UCH-1 (cell line): ENCODE results near the genes C17orf49 and SPEM1.

- RRBS = no CpG with 5 or more reads among the region's 6 CpGs
These were observed 2.3 kb downstream of the SLC13A5 start for GRCh38 chr17:6710836-6711384.

DNA sequence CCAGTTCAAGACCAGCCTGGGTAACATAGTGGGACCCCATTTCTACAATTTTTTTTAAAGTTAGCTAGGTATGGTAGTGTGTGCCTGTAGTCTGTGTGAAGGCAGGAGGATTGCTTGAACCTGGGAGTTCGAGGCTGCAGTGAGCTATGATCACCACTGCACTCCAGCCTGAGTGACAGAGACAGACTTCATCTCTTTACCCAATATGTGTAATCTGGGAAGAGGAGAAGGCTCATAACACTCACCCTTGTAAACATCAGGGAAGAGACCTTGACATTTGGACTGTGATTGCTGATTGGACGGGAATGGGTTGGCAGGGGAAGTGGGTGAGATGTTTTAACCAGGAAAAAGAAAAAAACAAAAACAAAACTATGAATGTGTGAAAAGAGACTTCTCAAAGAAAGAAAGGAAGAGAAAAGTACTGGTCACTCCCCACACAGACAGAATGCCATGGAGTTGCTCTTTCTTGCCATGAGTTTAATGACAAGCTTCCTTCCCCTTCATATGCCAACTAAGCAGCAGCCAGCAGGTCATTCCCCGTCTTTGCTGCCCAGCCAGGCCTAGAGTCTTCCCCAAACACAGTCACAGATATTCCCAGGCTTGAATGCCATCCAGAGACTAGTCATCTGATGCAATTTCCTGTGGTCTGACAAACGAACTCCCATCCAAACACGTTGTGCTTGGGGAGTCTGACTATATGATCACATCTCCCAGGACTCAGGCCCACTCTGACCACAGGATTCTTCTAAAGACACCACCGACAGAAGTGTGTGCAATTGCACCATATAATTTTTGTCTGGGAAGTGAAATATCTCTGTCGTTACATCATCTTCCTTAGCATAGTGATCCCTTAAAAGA is 3.6 kb upstream of the XAF1 start:
- RRBS = no CpG with 5 or more reads among the region's 7 CpGs

DNA sequence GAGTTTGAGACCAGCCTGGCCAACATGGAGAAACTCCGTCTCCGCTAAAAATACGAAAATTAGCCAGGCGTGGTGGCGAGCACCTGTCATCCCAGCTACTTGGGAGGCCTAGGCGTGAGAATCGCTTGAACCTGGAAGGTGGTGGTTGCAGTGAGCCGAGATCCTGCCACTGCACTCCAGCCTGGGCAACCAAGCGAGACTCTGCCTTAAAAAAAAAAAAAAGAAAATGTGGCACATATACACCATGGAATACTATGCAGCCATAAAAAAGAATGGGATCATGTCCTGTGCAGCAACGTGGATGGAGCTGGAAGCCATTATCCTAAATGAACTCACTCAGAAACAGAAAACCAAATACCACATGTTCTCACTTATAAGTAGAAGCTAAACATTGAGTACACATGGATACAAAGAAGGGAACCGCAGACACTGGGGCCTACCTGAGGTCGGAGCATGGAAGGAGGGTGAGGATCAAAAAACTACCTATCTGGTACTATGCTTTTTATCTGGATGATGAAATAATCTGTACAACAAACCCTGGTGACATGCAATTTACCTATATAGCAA is 1.1 kb upstream of the FBXO39 start:
- RRBS = no CpG with 5 or more reads among the region's 12 CpGs

DNA sequence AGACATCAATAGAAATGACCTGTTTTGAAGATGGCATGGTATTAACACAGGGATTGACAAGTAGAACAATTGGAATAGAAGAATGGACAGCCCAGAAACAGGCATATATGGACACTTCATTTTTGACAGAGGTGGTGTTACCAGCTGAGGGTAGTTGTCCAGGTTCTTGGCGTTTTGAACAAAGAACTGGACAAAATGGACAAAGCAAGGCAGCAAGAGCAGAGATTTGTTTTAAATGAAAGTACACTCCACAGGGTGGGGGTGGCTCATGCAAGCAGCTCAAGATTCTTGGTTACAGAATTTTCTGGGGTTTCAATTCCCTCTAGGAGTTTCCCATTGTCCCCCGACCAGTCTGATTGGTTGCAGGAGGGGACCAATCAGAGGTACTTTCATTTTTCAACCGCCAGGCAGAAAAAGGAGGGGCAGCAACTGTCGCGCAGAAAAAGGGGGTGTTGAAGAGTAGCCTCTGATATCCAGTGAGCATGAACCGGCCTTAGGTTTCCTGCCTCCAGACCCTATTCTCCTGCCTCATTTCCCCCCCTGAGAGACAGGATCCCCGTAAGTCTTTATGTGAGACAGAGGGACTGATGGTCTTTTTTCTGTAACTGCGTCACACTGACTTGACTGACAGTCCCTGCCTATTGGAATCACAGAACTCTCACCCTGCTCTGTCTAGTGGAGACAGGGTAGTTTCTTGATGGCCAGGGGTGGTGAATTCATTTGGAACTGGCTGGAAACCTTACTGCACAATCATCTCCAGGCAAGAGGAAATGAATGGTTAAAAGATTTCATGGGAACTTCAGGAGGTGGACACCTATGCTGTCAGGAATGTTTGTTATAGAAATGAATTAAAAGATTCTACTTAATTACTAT is 59.4 kb upstream of the ALOX12 start:
- RRBS = no CpG with 5 or more reads among the region's 8 CpGs

DNA sequence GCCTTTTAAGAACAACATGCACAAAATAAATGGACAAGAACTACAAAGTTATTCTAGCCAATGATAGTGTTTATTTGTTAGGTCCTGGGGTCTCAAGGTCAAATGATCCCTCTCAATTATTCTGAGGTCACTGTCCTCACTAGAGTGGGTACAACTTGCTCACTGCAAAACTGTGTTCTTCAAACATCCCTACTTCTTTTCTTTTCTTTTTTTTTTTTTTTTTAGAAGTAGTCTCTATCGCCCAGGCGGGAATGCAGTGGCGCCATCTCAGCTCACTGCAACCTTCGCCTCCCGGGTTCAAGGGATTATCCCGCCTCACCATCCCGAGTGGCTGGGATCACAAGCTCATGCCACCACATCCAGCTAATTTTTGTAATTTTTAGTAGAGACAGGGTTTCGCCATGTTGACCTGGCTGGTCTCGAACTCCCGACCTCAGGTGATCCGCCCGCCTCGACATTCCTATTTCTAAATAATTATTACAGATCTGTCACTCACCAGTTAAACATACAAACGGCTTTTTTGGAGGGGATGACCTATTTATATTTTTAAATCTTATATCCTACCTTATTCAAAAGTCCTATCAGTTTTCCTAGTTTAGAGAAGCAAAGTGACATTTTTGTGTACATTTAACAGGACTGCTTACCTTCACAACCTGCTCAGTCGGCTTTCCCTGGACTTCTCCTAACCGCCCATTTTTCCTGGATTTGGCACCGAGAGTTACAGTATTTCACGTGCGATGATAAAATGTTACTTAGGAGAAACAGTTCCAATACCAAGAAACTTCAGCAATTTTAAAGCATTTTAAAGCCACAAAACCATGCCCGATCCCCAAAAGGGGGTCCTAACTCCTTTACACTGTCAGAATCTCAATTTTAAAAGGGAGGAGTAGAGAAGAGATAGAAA is 913 bp upstream of the RNASEK start:
- RRBS = no CpG with 5 or more reads among the region's 20 CpGs

DNA sequence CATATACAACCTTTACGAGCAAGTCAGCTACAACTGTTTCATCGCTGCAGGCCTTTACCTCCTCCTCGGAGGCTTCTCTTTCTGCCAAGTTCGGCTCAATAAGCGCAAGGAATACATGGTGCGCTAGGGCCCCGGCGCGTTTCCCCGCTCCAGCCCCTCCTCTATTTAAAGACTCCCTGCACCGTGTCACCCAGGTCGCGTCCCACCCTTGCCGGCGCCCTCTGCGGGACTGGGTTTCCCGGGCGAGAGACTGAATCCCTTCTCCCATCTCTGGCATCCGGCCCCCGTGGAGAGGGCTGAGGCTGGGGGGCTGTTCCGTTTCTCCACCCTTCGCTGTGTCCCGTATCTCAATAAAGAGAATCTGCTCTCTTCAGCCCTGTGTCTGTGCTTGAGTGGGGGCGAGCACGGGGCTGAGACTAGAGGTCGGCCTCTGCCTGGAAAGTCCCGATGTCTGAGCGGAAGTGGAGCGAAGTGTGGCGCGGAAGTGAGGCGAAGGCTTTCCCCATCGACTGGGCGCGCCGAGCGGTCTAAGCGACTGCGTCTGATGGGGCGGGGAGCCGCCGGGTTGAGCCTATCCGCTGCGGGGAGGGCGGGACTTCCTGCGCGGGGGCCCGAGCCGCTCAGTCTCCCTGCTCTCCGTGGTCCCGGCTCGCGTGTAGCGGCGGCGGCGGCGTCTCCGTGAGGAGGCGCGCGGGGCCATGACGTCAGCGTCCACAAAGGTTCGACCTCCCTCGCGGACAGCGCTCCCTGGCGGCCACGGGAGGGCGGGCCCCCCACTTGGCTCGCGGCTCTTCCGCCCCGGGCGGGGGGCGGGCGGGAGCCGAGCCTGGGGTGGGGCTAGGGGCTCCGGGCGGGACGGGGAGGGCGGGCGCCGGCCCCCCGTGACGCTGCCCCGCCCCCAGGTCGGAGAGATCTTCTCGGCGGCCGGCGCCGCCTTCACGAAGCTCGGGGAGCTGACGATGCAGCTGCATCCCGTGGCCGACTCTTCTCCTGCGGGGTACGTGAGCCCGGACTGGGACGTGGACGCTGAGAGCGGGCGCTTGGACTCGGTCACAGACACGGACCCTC is at the start of gene C17orf49:
Gene C17orf49, plus strand, starts transcription at position 623 of the 1,068 bp plus-strand sequence.
- RRBS = 4% methylated on average over 40 of the region's 108 CpGs

- RRBS = no CpG with 5 or more reads among the region's 17 CpGs
These were observed 3.7 kb upstream of the BCL6B start for GRCh38 chr17:7018939-7019741.

DNA sequence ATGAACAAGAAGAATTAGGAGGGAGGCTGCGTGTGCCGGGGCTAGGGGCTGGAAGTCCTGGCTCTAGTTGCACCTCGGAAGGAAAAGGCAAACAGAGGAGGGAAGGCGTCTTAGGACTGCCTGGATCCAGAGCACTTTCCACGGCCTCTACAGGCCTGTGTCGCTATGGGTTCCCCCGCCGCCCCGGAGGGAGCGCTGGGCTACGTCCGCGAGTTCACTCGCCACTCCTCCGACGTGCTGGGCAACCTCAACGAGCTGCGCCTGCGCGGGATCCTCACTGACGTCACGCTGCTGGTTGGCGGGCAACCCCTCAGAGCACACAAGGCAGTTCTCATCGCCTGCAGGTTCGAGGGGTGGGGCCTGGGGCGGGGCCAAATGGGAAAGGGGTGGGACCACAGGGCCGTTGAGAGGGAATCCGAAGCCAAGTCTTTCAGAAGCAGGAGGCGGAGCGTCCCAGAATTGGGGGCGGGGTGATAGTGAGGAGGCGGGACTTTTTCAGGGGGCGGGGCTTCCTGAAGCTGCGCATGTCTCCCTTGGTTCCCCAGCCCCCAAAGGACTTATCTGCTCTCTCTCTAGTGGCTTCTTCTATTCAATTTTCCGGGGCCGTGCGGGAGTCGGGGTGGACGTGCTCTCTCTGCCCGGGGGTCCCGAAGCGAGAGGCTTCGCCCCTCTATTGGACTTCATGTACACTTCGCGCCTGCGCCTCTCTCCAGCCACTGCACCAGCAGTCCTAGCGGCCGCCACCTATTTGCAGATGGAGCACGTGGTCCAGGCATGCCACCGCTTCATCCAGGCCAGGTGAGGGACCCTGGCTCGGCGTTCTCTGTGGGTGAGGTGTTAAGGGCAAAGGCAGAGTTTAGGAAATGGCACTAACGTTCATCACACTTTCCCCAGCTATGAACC is 908 bp downstream of the BCL6B start:
- RRBS = 98% methylated on average over 6 of the region's 53 CpGs

DNA sequence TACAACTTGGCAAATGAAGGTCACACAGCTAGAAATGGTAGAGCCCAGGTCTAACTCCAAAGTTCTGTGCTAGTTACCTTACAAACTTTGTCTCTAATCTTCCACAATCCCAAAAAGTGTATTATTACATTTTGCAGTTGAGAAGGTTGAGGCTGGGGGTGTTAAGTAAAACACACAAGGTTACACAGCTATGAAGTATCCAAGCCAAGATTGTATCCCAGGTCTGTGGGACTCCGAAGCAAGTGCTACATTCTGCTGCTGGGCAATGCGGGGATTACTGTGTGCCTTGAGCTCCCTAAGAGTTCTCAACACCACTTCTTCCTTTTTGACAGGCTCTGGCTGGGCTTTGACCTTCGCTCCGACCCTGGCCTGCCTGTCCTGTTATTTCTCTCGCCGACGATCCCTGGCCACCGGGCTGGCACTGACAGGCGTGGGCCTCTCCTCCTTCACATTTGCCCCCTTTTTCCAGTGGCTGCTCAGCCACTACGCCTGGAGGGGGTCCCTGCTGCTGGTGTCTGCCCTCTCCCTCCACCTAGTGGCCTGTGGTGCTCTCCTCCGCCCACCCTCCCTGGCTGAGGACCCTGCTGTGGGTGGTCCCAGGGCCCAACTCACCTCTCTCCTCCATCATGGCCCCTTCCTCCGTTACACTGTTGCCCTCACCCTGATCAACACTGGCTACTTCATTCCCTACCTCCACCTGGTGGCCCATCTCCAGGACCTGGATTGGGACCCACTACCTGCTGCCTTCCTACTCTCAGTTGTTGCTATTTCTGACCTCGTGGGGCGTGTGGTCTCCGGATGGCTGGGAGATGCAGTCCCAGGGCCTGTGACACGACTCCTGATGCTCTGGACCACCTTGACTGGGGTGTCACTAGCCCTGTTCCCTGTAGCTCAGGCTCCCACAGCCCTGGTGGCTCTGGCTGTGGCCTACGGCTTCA is 2.3 kb downstream of the SLC16A13 start:
- RRBS = no CpG with 5 or more reads among the region's 17 CpGs

GRCh38 chr17:7074985-7075523 is 5.0 kb downstream of the CLEC10A start:
- RRBS = no CpG with 5 or more reads among the region's 16 CpGs

GRCh38 chr17:7120585-7121069 is 6.0 kb upstream of the ASGR2 start:
- RRBS = no CpG with 5 or more reads among the region's 16 CpGs

- RRBS = no CpG with 5 or more reads among the region's 9 CpGs
These were observed 24.3 kb upstream of the ASGR2 start for GRCh38 chr17:7138796-7139455.

DNA sequence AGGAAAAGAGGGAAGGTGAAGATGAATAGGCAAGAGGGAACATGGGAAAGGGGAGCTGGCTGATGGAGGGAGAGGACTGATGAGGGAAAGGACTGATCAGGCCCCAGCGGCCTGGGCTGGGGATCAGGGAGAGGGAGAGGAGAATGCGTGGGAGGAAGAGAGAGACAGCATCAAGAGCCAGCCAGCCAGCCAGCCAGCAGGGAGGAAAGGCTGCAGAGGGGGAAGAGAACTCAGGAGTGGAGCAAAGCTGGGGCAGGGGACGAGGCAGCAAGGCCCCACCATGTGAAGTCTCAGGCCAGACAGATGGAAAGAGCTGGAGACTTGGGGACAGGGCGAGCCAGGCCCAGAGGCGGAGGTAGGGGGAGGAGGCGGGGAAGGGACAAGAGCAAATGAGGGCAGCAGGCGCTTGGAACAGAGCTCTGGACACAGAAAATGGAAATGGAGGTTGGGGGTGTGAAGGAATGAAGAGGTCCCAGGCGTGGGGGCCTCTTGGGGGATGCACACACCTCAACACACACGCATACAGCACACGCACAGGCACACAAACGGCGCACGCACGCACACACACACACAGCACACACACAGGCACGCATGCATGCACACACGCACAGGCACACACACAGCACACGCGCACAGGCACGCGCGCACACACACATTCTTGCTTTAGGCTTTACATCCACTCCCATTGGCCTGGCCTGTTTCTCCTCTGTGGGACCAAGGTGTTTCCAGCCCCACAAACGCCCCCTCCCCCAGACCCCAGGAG is 10.1 kb downstream of the DLG4 start:
- RRBS = no CpG with 5 or more reads among the region's 22 CpGs

- RRBS = no CpG with 5 or more reads among the region's 3 CpGs
These were observed 3.7 kb downstream of the ACADVL start for GRCh38 chr17:7223573-7223751.

DNA sequence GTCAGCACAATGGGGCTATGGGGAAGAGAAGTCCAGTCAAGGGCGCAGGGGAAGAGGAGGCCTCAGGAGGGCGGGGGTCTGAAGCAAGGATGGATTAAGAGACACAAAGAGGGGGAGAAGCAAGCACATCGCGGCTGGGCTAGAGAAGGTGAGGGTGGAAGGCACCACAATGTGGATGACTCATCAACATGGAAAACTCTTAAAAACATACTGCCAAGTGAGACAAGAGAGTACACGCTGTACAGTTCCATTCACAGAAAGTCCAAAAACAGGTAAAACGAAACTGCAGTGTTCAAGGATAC is 6.3 kb downstream of the DVL2 start:
- RRBS = no CpG with 5 or more reads among the region's 6 CpGs

DNA sequence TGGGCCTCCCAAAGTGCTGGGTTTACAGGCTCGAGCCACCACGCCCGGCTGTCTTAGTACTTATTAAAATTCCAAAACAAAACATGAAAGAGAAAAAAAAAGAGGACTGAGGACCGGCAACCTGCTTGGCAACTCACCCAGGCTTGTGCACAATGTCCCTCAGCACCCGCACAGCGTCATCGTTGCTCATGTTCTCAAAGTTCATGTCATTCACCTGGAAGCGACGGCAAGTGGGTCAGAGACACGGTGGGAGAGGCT is 5.6 kb downstream of the DVL2 start:
- RRBS = no CpG with 5 or more reads among the region's 10 CpGs

DNA sequence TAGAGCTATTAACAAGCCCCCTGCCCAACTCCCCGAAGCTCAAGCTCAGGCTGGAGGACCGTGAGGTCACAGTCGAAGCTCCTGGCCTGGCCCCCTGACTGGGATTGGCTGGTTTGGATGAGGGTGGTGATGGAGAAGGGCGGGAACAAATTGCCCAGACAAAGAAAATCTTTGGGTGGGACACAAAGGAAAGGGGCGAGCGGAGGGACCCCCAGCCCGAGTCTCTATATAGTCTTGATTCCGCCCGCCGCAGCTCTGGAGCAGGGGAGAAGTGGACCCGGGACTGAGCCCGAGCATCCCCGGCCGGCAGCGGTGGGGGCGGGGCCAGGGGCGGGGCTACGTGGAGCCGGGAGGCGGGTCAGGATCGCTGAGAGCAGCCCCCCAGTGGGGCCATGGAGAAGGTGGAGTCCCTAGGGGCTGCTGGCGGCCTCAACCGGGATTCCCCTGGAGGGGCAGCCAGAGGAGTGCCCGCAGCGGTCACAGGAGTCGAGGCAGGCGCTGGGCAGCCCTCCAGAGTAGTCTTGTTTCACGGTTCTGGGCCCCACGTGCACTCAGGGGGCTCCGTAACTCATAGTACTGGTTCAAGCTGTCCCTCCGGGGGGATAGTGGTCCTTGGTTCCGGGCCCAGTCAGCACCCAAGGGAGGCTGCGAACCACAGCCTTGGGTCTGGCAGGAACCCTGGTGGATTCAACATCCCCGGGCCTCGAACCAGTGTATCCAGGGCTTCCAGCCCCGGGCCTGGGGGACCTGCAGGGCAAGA is 1.1 kb upstream of the NEURL4 start:
- RRBS = 21% methylated on average over 13 of the region's 36 CpGs

DNA sequence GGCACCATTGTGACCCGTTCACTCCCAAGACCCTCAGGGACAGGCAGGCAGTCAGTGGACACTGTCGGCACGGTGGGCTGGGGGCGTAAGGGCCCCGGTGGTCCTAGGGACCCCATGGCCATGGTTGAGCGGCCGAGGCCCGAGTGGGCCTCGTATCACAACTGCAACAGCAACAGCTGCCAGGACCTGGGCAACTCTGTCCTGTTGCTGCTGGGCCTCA is at the start of gene SPEM1:
Gene SPEM1, plus strand, starts transcription at position 54 of the 220 bp plus-strand sequence.
- RRBS = no CpG with 5 or more reads among the region's 9 CpGs

DNA sequence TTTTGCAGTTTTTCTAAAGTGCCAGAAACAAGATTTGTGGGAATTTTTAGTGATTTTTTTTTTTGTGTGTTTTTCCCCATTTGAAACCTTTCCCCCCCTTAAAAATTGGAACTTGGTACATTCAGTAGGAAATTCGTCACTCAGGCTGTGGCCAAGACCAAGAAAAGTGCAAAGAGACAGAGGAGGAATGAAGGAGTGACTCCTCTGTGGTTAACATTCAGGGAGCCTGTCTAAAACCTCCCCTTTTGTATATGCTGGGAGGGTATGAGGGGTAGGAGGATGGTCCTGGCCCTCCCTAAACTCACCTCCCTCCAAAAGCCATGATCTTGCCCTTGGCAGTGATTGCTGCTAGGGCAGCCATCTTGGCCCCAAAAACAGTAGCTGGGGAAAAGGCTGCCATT is 15.2 kb downstream of the CHRNB1 start:
- RRBS = no CpG with 5 or more reads among the region's 1 CpG

DNA sequence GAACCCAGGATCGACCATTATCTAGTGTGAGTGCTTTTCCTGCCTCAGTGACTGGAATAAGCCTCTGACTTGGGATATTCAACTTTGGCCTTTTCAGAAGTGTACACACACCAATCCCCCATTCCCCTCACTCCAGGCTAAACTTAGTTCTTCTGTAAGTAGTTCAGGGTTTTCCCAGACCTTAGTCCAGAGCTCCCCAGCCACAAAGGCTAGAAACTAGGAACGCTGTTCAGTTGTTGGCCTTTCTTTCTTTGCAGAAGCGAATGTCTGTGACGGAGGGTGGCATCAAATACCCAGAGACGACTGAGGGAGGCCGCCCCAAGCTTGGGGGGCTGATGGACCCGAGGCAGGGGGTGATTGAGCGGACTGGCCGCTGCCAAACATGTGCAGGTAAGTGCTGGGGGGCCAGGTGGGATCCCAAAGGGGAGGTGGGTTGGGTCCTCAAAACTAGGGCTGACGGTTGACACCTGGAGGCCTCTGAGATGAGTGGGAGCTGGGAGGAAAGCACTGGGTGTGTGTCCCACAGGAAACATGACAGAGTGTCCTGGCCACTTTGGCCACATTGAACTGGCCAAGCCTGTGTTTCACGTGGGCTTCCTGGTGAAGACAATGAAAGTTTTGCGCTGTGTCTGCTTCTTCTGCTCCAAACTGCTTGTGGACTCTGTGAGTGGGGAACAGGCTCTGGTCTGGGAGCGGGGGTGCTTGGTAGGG is 14.6 kb downstream of the SLC35G6 start:
- RRBS = no CpG with 5 or more reads among the region's 13 CpGs